Measurements from ENCODE around the genes PIEZO1 and PABPN1L.

GRCh38 chr16:88624274-88624731 is 14.1 kb upstream of the IL17C start:
- RRBS: no CpG with 5 or more reads among the region's 20 CpGs

- RRBS: 88% methylated on average over 4 of the region's 27 CpGs
Measured at GRCh38 chr16:88631218-88631971, 7.0 kb upstream of the IL17C start.

DNA sequence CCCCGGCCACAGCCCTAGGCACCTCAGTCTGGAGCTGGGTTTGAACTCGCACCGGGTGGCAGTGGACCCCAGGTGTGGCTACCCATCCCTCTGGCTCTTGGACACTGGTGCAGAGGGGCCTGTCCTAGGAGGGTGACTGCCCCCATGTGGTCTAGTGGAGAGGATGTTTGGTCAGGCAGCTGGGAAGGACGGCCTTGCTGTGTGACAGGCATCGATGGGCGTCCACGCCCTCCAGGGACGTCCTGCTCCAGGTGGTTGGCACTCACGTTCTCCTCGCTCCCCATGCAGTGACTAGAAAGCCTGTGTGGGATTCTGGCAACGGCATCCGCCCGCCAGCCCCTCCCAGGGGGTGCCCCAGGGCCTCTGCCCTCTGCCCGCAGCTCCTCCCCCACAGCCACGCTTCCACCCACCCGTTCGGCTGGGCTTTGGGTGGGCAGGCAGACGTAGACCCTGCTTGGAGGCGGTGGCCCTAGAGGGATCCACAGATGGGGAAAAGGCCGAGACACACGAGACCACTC is 4.8 kb upstream of the IL17C start:
- RRBS: 9% methylated on average over 3 of the region's 21 CpGs

GRCh38 chr16:88649943-88650139 is 1.0 kb downstream of the CYBA start:
- RRBS: no CpG with 5 or more reads among the region's 8 CpGs

DNA sequence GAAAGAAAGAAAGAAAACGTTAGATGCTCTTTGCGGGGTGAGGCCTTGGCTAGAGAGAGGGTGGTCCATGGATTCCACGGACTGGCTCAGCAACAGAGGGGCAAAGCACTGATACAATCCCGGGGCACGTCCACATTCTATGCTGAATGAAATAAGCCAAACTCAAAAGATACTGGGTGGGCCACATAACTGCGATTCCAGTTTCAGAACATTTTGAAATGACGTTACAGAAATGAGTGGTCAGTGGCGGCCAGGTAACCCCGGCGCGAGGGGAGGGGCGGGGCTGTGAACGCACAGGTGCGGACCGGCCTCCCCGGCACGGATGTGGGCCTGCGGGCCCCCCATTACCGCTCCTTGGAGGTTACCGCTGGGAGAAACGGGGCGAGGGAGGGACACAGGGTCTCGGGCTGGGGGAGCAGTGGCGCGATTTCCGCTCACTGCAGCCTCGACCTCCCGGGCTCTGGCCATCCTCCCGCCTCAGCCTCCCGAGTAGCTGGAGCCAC is 660 bp downstream of the MVD start:
- RRBS: 2% methylated on average over 7 of the region's 30 CpGs

DNA sequence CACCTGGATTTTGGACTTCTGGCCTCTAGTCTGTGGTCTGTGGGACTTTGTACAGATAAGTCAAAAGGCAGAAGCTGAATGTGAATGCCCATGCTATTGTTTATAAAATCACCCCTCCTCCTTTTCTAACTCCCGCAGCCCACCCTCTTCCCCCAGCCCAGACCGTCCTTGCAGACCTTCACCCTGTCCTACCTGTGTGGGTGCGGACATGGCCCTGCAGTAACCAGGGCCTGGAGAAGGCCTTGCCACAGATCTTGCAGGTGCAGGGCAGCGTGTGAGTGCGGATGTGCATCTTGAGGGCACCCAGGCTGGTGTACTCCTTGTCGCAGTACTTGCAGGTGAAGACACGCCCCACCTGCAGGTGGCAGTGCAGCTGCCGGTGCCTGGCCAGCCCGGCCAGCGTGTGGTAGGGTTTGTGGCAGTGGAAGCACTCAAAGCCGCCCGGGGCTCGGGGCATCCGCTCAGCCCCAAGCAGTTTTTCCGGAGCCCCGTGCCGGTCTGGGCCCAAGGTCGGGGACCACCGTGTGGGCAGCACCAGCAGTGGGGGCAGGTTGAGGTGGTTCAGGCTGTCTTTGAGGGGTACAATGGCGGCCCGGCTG is 5.3 kb downstream of the SNAI3 start:
- RRBS: 62% methylated on average over 12 of the region's 21 CpGs

DNA sequence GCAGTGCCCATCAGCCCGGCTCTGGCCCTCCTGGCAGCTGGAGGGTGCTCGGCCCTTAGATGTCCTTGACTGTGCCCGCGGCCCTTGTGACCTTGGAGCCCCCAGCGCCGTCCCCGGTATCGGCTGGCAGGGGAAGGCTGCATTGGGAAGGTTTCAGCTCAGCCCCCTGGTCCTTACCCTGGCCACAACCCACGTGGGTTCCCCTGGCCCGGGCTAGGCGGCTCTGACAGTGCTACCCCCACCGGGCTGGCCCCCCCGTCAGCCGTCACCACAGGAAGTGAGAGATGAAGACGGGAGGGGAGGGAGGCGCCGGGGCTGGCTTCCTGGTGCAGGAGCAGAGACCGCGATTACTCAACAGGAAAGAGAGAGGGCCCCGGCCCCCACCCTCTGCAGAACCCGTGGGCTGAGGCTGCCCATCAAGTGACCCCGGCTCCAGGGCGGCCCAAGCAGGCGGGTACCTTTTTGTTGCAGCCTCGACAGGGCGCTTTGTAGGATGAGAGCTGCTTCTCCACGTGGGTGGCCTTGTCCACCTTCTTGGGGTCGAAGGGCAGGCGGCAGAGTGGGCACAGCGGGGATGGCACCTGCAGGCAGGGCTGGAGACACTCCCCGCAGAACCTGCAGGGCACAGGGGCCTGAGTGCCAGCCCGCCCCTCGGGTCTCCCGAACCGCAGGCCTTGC is 5.3 kb downstream of the RNF166 start:
- RRBS: 3% methylated on average over 17 of the region's 35 CpGs

DNA sequence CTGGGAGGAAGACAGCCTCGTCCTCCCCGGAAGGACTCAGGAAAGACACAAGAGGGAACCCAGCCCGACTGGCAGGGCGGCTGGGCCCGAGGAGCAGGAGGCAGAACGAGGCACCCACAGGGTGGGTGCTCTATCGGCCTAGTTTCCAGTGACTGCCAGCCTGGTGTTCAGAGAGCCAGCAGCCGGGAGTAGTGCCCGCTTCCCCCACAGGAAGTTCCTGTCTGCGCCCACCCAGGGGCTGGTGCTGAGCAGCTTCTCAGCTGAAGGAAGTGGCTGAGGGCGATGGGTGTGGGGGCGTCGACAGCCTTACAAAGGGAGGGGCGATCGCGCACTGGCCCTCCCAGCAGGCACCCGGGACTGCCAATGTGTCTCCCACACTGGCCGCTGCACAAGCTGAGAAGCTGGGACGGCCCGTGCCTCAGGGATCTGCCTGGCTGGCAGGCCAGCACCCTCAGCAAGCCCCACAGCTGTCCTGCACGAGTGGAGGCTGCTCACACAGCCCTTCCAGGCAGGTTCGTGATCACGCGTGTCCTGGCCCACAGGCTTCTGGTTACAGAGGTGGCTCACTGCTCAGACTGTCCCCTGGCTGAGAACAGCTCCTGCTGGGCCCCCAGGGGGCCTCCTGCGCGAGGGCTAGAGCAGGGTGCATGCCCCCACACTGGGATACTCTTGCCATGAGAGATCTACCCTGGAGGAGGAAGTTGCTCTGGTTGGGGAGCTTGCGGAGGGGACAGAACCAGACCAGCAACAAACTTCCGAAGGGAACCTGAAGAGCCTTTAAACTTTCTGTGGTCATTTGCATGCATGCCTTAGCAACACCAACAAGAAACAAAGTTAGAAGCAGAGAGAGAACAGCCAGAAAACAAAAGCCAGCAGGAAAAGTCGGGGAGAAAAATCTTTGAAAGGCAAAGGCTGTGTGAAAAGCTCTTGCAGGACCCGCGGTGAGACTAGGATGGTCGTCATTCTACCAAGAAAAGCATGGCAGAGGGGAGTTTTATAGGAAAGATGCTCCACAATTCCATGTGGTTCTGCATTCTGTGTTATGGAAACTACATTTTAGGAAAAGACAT is 2.4 kb downstream of the RNF166 start:
- RRBS: 0% methylated on average over 1 of the region's 32 CpGs

DNA sequence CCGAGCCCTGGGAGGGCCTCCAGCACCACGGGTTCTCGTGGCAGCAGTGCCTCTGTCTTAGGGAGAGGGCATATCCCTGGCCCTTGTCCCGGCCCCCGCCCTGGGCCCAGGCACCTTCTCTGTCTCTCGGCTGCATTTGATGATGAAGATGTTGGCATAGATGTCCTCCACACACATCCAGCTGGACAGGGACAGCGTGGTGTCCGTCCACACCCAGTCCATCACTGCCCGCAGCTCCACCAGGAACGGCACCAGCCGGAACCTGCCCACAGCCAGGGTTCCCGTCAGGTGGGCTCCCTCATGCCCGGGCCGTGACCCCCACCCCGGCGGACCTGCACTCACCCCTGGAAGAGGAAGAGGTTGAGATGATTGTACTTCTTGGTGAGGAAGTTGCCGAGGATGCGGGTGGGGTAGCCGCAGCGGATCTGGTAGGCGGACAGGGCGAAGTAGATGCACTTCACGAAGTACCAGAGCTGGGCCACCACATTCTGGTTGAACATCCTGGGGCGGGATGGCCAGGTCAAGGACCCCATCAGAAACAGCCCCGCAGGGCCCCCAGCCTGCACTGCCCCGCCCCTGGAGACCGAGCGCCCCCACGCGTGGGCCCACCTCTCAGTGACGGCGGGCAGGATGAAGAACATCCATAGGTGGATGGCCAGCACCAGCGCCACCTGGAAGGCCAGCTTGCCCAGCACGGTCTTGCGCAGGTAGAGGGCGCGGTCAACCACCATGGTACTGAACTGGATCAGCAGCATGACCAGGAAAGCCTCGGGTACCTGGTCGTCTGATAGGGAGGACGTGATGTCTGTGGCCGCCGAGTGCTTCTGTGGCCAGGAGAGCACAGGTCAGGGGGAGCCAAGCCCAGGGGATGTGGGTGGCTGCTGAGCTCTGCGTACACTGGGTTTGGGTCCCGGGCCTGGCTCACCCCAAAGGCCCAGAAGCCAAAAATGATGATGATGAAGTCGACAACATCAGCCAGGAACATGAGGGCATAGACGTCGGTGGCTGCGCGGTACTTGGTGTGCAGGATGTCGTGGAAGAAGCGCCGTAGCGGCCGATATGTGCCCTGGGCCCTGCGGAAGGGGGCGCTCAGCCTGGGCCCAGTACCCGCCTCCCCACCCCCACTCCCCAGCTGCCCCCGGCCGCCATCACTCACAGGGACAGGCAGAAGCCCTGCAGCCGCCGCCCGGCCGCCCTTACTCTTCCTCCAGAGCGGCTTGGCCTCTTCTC is 13.6 kb downstream of the CTU2 start:
- RRBS: 97% methylated on average over 8 of the region's 64 CpGs

DNA sequence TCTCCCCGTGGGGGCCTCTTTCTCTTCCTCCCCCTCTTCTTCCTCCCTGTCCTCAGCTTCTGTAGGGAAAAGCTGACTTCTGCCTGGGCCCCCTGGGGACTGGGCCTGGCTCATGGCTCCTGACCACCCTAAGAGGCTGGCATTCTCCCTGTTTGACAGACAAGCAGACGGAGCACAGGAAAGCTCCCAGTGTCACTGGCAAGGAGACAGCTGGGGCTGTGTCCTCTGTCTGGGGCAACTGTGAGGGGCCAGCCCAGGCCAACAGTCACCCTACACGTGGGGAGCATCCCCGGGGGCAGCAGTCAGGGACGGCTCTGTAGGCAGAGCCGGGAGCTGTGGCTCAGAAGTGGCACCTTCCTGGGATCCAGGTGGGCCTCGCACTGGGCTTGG is 14.4 kb downstream of the CTU2 start:
- RRBS: no CpG with 5 or more reads among the region's 7 CpGs

GRCh38 chr16:88737375-88737900 is 31.1 kb downstream of the CTU2 start:
- RRBS: 8% methylated on average over 14 of the region's 36 CpGs

- RRBS: 28% methylated on average over 6 of the region's 43 CpGs
Measured at GRCh38 chr16:88777984-88778821, 6.8 kb downstream of the PIEZO1 start.

DNA sequence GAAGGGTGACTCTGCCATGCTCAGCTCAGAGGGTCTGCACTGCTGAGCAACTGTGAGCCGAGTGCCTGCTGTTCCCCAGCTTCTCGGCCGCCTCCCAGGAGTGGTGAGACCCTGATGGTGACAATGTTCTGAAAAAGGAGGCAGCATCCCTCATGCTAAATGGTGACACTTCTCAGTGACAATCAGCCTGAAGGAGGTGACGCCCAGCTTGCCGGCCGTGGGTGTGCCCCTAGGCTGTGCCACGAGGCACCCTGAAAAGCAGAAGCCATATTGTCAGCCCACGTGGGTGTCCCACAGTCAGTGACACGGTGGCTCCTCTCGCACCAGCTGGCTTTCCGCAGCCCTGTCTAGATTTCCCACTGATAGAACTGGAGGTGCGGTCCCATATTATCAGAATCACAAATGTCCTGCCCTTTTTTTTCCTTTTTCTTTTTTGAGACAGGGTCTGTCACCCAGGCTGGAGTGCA is 3.3 kb downstream of the PIEZO1 start:
- RRBS: no CpG with 5 or more reads among the region's 12 CpGs

- RRBS: 2% methylated on average over 44 of the region's 67 CpGs
Measured at GRCh38 chr16:88785050-88785503, at the start of gene PIEZO1. Gene PIEZO1, minus strand, starts transcription at chr16:88785220.

DNA sequence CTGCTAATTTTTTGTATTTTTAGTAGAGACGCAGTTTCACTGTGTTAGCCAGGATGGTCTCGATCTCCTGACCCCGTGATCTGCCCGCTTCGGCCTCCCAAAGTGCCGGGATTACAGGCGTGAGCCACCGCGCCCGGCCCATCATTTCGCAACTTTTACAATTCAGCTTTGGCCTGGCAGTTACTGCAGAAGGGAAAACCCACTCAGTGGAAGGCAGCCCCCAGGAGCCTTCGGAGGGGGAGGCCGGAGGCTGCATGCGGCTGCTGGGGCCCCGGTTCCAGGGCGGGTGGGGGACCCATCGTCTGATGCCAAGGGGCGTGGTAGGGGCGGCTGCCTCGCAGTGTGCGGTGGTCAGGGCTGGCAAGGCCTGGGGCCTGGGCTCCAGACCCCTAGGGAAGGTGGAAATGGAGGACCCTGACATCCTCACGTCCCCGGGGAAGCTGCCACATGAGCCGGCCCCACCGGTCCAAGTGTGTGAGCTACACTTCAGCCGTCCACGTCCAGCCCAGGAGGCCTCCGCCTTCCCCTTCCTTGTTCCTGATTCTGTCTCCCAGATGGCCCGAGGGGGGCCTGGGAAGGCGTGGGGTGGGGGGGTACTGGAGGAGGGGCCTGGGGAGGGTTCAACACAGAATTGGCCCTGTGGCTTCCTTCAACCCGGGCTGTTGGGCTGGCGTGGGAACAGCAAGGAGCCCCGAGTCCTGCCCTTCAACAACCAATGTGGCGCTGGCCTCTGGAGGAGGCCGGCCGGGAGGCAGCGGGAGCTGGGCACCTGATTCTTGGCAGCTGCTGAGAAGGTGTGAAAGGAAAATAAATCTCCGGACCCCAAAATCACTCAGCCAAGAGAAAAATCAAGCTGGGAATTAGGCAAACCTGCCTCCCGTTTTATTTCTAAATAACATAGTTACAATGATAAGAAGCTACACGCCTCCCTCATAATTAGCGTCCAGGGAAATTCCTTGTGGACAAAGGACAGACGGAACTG is 1.4 kb upstream of the APRT start:
- RRBS: 90% methylated on average over 5 of the region's 42 CpGs

- RRBS: no CpG with 5 or more reads among the region's 52 CpGs
Measured at GRCh38 chr16:88834947-88835997, 21.5 kb downstream of the GALNS start.

GRCh38 chr16:88866519-88866995 is at the start of gene PABPN1L:
Gene PABPN1L, minus strand, starts transcription at chr16:88866660.
- RRBS: 78% methylated on average over 4 of the region's 19 CpGs

DNA sequence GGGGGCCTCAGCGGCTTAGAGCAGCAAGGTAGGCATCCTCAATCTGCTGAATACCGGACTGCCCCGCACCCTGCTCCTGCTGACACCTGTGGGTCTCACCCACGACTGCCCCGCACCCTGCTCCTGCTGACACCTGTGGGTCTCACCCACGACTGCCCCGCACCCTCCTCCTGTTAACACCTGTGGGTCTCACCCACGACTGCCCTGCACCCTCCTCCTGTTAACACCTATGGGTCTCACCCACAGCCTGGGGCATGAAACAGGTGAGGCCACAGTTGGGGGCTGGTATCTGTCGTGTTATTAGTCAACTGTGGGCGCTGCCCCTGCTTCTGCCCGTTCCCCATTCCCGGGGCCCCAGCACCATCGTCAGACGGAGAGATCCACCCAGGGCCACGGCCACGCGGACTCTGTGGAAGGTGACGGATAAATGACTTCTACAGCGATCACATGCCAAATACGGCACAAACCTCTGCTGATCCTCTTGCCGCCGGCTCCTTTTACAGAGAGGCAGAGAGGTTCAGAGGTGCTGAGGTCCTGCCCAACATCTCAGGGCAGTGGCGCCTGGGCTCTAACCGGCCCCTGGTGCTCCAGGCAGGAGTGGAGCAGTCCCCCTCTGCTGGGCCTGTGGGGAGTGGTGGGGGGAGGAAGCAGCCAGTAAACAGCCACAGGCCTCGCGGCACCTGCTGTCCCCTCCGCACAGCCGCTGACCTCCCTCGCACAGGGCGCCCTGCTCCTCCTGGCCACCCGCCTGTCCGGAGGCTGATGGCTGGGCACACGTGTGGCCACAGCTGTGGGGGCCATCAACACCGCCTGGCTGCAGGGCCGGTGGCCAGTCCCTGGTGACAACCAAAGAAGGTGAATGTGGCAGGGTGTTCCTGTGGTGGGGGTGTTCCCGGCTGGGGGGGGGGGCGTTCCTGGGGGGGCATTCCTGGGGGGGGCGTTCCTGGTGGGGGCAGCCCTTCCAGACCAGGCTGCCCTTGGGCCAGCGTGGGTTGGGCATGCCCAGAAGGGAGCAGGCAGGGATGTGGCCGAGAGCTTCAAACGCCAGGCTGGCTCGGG is 36.6 kb upstream of the PABPN1L start:
- RRBS: 85% methylated on average over 8 of the region's 42 CpGs

- RRBS: 24% methylated on average over 4 of the region's 32 CpGs
Measured at GRCh38 chr16:88920911-88921849, 54.7 kb upstream of the PABPN1L start.

DNA sequence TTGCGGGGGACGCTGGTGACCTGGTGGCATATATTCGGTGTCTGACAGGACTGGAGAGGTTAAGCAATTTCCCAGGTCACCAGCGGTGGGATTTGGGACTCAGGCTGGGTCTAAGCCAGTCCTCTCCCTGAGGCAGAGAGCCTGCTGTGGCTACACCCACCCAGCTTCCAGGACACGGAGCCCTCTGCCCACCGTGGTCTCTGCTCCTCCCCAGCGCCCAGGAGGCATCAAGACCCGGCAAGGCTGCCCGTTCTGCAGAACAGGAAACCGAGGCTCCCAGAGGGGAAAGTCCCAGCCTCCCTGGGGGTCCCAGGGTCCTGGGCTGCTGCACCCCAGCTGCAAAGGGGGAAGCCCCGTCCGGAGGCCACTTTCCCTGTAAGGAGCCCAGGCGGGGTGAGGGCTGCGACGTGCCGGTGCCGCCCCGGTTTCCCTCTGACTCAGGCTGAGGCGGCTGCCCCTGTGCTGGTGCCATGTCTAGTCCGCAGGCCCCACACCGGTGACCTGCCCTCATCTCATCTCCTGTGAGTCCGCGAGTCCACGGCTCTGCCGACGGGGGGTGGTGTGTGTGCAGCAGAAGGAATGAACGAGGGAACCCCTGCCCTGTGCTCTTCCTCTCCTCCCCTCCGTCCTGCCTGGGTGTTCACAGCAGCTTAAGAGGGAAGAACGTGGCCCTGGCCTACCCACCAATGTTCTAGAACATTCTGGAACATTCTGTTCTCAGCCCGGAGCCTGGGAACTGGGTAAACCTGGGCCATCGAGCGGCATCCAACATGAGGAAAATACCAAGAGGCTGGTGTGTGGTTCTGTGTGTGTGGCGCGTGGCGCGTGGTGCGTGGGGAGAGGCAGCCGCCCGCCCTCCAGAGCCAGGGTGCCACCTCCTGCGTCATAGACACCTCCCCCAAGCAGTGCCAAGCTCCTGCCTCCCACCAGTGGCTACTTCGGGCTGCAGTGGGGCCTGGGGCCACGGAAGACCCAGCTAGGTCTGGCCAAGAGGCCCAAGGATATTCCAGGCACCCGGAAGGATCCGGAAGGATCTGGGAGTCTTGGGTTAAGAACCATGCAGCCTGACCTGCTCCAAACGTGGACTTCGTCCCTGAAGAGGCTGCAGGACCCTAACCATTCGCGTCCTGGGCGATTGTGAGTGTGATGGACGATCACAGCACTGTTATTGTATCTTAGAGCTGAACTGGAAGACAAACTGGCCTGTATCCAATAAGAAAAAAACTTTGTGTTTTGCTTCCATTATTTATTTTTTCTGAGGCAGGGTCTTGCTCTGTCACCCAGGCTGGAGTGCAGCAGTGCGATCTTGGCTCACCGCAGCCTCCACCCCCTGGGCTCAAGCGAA is 7.1 kb upstream of the CBFA2T3 start:
- RRBS: 4% methylated on average over 9 of the region's 53 CpGs

All from GM19240 (cell line).